ENCODE results near the gene GAP43.

DNA sequence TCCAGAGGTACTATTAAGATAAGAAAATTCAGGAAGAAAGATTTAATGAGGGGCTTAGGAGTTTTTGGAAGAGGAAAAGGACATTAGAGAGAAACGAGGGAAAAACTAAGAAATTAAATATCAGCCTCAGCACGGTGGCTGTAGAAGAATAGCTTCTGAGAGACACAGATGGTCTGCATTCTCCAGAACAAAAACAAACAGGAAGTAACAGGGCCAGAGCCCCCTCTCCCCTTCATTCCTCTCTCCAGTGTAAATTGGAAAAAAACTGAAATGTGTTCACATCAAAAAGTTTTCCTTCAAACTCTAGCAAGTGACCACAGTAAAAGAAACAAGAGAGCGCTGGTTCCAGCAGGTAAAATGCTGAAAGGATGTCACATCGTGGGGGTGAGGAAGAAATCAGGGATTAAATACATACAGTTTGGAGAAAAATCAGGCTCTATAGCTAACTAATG, 116.5 kb downstream of the TIGIT start:
- RRBS = no CpG with 5 or more reads among the region's 4 CpGs

DNA sequence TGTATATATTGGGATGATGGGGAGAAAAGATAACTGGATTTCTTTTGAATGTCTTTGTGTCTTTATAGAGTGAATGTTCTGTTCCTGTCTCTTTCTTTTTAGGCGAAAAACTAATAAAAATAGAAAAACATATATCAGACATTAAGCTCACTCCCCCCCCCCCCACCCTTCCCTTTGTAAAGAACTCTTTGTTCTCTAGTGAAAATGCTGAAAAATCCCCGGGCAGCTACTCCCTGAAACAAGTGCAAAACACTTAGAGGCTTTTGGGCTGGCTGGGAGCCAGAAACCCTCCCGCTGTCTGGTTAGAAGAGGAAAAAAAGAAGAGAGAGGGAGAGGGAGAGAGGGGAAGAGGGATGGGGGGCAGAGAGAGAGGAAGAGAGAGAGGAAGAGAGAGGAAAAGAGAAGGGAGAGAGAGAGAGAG, 160.0 kb downstream of the TIGIT start:
- RRBS = no CpG with 5 or more reads among the region's 3 CpGs

DNA sequence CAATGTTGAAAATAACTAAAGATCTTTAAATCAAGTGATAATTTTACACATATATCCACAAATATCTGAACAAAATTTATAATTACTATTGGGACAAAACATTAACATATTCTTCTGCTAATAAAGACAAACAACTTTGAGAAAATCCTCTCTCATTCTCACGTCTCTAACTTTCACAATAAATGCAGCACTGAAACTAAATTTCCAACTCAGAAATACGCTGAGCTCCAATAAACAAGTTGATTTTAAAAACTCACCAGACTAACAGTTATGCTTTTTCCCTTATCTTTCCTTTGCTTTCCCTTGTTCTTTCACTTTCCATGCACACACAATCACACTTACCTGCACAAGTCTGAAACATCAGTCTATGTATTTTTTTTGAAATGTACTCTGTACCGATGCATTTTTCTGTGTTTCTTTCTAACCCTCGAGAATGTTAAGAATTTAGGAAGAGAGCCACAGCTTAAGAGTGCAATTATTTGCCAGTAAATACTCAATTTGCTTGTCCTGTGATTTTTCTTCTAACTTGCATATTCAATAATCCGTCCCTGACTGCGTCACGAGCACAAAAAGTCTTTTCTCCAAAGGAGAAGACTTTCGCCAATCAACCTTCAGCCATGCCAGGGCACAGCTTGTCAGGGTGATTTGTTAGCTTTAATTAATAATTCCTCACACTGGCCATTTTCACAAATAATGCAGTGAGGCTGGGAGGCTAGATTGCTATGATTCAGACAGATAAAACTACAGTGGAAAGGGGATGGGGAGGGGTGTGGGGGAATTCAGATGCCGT, 388.3 kb downstream of the ZBTB20 start:
- RRBS = no CpG with 5 or more reads among the region's 9 CpGs

DNA sequence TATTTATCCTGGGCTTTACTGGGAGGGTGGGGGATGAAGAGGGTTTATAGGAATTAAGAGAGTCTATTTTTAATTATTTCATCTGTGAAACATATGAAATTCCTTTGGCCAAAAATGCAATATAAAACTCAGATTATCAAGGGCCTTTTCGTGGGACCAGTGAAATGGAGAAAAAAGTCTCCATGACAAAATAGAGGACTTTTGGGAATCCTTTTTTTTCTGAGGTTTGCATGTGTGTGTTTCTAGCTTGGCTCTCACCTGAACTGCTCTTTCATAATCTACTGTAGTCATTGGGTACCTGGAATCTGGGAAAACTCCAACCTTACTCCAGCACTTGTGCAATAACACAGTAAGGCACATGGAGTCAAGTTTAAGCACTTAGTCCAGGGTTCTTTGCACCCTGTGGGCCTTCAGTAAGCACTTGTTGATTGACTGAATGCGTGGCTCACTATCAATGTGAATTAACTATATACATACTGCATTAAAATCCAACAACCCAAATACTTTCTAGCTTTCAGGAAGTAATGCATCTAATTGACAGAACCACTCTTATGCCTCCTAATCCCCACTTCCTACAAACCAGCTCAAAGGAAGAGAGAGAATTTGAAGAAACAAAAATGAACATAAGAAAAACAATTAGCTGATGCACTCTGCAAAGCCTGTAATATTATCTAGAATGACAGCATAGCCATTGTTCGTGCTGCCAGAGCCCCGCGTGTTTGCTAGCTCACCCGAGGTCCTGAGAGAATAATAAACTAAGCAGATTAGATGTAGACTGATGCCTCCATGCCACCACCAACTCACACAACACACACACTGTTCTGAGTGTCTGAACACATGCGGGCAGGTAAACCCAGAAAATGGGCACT, 299.4 kb downstream of the ZBTB20 start:
- RRBS = no CpG with 5 or more reads among the region's 7 CpGs

DNA sequence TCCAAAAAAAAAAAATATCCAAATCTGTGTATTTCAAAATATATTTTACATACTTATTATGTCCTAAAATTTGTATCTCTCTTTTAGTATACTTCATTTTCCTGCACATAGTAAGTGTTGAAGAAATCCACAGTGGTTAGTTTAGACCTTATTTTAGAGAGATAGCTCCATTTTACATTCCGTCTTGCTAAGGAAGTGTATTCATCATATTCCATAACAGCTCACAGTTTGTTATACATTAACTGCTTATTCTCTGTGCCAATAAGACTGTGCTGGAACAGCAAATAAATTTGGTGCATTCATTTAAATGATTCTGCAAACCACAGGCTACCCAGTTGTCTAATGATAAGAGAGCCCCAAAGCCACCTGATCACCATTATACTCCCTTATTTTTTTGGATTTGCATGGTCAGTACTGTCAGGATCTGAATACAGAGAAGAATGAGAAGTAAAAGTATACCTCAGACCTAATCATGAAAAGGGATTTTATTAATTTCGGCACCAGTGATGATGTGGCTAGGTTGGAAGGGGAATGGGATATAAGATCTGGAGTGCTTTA, 255.0 kb downstream of the ZBTB20 start:
- RRBS = no CpG with 5 or more reads among the region's 2 CpGs

DNA sequence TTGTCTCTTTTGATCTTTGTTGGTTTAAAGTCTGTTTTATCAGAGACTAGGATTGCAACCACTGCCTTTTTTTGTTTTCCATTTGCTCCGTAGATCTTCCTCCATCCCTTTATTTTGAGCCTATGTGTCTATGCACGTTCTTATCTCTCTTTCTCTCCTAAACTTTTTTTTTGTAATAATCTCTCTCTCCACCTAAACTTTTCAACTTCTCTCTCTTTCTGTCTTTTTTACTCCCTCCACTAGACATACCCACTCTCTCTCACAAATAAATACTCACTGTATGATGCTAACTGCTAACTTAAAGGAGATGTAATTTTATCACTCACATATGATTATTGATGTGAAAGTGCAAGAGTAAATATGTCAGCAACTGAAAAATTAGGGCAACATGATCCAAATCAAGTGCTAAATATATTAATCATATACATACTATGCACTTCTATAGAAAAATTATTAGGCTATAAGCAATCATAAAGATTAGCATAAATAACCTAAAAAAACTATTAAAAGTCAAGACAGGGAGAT, 155.2 kb downstream of the ZBTB20 start:
- RRBS = no CpG with 5 or more reads among the region's 2 CpGs

DNA sequence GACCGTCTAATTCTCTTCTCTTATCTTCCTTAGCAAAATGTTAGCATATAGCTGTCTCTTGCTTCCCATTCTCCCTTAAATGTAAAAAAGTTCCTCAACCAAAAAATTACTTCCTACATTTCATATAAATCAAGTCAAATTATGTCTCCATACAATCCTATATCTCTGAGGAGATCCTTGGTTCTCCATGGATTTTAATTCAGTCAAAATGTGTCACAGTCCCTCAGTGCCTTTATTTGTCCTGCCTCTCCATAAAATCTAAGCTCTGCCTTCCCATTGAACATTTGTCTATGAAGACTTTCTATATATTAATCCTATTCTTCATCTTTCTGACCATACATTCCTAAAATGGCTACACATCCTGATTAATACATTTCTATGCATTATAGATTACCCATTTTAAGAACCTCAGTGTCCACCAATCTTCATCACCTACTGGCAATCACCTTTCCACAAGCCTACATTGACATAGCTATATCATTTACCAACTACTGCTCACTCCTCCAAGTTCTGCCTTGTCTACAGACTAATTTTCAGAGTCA, 24.6 kb downstream of the ZBTB20 start:
- RRBS = no CpG with 5 or more reads among the region's 1 CpG

GRCh38 chr3:115147750-115148528, 851 bp upstream of the ZBTB20 start:
- RRBS = 1% methylated on average over 28 of the region's 49 CpGs

DNA sequence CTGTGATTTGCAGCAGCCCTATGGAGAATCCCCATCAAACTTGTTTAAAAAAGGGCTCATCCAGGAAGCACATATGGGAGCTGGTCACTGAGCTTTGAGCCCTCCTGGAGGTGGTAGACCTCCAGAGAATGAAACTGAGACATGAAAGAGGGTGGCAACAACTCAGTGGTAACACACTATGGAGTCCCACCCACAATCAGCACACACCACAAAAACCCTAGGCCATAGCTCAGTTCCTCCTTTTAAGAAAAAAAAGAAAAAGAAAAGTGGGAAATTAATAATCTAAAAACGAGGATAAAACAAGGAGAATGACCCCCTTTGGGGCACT, 40.0 kb upstream of the ZBTB20 start:
- RRBS = no CpG with 5 or more reads among the region's 1 CpG

- RRBS = no CpG with 5 or more reads among the region's 6 CpGs
These were observed 92.5 kb upstream of the ZBTB20 start for GRCh38 chr3:115239549-115240115.

- RRBS = no CpG with 5 or more reads among the region's 22 CpGs
These were observed 170.8 kb upstream of the ZBTB20 start for GRCh38 chr3:115317752-115318380.

GRCh38 chr3:115623035-115624237, at the start of gene GAP43:
TSS of gene GAP43 (plus strand) at chr3:115623510.
- RRBS = no CpG with 5 or more reads among the region's 25 CpGs

DNA sequence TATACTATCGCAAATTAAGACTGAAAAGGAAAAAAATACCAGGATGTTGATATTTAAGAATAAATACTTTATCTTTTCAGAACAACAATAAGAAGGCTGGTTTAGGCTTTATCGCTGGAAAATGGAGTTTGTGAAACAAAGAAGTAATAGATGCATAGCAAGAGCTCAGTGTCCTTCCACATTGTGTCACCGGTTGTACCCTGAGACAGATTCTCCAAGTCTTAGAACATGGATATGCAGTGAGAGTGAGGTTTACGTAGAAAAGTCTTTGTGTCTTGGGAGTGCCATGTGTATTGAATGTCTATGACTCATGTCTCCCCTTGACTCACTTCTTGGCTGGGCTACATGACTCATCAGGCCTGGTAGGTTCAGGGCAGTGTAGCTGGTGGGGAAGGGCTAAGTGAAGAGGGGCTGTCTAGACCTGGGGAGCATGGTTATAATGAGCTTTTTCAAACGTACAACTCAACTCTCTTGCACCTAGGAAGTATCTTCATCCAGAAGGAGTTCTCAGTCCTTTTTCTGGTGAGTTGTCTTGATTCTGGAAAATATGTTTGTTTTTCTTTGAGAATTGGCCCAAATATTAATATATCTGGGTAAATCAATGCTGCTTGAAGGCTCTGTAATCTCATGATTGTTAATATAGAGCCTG, 167.5 kb downstream of the GAP43 start:
- RRBS = no CpG with 5 or more reads among the region's 5 CpGs

- RRBS = no CpG with 5 or more reads among the region's 2 CpGs
These were observed 468.9 kb upstream of the LSAMP start for GRCh38 chr3:116914212-116914577.

DNA sequence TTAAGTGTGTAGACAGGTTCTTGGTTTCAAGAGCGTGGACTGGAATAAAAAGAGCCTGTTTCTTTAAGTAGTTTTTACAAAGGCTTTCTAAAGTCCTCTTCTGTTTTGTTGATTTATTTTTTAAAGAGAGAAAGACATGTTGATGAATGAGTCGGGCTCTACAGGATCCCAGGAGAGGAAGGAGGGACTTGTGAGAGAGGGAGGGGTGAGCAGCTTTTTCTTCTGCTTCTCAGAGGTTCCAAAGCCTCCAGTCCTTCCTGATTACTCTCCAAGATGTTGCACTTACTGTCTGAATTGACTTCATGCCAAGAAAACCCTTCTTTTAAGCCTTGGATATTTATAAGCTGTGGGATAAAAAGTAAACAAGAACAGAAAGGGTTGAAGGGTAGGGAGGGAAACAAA, 457.4 kb downstream of the IGSF11 start:
- RRBS = no CpG with 5 or more reads among the region's 2 CpGs

DNA sequence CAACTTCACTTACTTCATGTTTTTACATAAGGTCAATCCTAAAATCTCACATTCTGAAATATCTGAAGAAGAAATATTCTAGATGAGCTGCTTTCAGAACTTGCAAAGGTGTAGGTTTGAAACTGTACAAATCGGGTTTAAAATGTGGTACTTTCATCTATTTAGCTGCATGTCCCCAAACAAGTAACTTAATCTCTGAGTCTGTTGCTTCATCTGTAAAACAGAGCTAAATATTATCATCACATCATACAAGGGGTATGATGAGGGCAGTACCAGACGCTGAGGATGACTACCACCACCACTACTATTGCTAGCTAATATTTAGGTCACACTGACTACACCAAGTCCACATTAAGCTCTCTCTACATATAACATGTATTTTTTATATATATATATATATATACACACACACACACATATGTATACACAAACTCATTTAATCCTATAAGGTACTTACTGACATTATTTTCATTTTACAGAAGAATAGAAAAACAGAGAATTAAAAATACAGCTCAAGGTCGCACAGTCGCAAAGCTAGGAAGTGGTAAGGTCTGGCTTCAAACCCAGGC, 101.5 kb downstream of the IGSF11 start:
- RRBS = no CpG with 5 or more reads among the region's 4 CpGs

GRCh38 chr3:119033182-119033916, 1.3 kb downstream of the IGSF11 start:
- RRBS = no CpG with 5 or more reads among the region's 7 CpGs

GRCh38 chr3:119223770-119224356, 16.8 kb downstream of the B4GALT4 start:
- RRBS = no CpG with 5 or more reads among the region's 9 CpGs

All from SK-N-MC (cell line).